Right lobe of liver (tissue), 4 donors: ENCODE measurements around a stretch of chr16.

DNA sequence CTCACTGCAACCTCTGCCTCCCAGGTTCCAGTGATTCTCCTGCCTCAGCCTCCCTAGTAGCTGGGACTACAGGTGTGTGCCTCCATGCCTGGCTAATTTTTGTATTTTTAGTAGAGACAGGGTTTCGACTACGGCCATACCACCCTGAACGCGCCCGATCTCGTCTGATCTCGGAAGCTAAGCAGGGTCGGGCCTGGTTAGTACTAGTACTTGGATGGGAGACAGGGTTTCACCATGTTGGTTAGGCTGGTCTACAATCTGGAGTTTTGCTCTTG lies 5.2 kb downstream of the CDH1 start:
- PRO-cap, 4 experiments: no peak in any of the 4 experiments
- RAMPAGE, long total RNA, 2 experiments: no peak in any of the 2 experiments

- PRO-cap, 4 experiments: no peak in any of the 4 experiments
- RAMPAGE, long total RNA, 2 experiments: no peak in any of the 2 experiments
Measured at GRCh38 chr16:69100017-69100778, 5.3 kb upstream of the HAS3 start.

DNA sequence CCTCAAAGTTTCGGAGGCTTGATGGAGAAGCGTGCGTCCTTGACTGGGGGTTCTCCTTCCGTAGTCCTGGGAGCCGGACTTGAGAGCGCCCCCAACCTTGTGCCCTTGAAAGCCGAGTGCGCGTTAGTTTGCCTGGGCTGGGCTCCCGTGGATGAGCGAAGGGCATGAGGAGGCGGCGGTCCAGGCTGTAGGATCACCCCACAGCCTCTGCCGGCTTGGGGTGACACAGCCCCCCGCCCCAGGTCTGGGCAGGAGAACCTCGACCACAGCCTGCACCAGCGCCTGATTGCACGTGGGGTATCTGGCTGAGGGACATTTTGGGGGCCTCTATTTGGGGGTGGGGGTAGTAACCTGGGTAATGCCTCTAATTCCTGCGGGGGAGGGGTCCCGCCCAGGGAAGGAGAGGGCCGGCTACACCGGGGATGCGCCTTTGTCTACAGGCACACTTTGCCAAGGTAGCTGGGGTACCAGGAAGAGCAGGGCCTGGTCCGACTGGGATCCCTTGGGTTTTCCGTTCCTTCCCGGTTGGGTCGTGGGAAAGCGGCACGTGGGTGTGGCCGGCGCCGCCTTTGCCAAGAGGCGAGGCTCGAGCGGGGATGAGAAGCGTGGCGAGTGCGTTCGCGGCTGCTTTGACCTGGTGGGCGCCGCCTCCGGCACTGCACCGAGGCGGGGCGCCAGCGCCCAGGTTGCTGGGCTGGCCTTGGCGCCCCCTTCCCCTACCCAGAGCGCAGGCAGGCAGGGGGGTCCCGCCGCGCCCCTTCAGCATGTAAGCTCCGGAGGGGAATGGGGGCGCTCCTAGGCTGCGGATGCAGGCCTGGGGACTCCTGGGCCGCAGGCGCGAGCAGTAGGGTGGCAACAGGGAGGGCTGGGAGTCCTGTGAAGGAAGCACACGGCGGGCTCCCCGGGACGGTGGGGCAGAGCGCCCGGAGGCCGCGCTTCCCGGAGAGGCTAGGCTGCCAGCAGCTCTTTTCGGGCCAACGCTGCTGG lies 1.8 kb downstream of the HAS3 start:
- PRO-cap, 4 experiments: no peak in any of the 4 experiments
- RAMPAGE, long total RNA, 2 experiments: no peak in any of the 2 experiments

GRCh38 chr16:69131237-69132411 lies 764 bp downstream of the CHTF8 start:
- PRO-cap, 4 experiments: peak in 4 of 4 experiments; most common plus-strand start chr16:69132352 (in 4); most common minus-strand start chr16:69132159 (in 3)
- RAMPAGE, long total RNA, 2 experiments: no peak in any of the 2 experiments

DNA sequence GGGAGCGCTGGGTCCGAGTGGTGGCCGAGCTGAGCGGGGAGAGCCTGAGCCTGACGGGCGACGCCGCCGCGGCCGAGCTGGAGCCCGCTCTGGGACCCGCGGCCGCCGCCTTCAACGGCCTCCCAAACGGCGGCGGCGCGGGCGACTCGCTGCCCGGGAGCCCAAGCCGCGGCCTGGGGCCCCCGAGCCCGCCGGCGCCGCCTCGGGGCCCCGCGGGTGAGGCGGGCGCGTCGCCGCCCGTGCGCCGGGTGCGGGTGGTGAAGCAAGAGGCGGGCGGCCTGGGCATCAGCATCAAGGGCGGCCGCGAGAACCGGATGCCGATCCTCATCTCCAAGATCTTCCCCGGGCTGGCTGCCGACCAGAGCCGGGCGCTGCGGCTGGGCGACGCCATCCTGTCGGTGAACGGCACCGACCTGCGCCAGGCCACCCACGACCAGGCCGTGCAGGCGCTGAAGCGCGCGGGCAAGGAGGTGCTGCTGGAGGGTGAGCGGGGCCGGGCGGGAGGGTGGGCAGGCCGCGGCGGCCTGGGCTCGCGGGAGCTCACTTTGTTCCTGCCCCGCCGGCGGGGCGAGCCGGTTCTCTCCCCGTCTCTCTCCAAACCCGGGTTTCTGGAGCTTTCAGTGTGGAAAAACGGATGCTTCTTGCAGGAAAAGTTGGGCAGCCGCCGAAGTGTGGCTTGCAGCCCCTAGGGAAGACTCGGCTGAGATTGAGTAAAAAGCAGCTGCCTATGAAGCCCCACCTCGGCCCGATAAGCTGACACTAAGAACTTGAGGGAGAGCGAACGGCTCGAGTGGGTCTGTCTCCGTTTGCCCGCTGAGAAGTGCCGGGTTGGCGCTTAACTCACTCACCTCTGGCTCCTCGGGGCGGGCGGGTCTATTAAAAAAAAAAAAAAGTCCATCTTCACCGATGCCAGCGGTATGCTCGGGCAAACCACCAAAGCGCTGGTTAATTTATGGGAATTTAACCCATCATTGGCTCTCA lies 590 bp downstream of the SNTB2 start:
- PRO-cap, 4 experiments: peak in 4 of 4 experiments; most common minus-strand start position 812 of the sequence (in 2)
- RAMPAGE, long total RNA, 2 experiments: no peak in any of the 2 experiments

- PRO-cap, 4 experiments: no peak in any of the 4 experiments
- RAMPAGE, long total RNA, 2 experiments: no peak in any of the 2 experiments
Measured at GRCh38 chr16:69307035-69307689, 4.0 kb upstream of the VPS4A start.

DNA sequence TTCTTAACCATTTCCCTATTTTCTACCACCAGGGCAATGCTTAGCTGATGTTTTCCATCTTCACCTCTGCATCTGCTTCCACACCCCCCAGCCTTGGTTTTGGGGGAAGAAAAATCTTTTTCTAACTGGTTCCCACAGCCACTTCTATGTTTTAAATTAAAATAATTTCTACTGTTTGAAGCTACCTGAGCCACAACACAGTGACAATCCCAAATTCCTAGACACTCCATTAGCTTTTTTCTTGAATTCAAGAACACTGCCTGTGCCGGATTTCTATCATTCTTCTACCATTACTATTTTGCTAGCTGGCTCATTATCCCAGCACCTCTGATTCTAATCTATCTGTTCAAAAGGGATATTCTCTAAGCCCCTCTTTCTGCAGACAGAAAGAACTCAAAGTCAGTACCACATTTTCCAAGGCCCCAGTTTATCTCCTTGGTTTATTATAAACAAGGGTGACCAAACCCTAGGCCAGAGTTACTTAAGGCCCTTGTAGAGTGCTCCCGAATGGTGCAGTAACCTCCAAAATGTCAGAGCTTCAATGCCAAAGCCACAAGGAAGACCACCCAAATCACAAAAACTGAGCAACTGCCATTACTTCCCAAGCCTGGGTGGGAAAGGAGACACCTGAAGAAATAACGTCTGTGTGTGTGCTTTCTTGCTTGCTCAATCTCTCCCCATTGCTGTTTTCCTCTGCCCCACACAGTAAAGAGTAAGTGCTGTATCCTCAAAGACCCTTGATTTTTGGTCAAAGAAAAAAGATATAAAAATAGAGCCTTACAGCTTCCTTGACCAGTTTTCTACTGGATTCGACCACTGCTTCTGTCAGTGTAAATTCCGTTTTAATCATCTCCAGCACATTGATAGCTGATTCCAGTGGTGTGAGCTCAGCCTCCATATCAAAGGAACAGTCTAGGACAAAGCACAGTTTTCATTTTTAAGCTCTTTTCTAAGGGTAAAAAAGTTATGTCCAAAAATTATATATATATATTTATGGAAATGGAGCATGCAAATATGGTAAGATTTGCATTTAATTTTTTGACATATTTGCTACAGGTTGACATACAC lies 1.7 kb downstream of the TERF2 start:
- PRO-cap, 4 experiments: no peak in any of the 4 experiments
- RAMPAGE, long total RNA, 2 experiments: start-site peak on the minus strand in 1 of 2 experiments, centred at positions 78 to 826 of the sequence, 5 to 10 reads per replicate

DNA sequence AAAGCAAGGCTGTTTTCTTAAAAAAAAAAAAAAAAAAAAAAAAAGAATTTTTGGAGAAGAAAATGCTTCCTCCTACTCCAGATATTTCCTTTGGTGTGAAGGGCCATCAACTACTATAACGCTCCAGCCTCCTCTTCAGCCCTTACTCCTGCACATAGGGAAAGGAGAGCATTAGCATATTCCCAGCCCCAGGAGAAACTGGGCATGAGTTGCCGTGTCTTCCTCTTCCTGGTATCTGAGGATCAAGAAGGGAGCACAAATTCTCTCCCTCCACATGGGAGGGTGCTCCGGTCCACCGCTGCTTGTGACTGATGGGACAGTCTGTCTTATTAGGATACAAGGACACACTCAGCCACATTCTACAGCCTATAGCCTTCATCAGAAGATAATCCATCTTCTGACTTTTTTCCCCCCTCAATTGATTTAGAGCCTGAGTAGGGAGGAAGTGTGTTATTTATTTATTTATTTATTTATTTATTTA lies 16.7 kb upstream of the CYB5B start:
- PRO-cap, 4 experiments: no peak in any of the 4 experiments
- RAMPAGE, long total RNA, 2 experiments: no peak in any of the 2 experiments

- PRO-cap, 4 experiments: no peak in any of the 4 experiments
- RAMPAGE, long total RNA, 2 experiments: no peak in any of the 2 experiments
Measured at GRCh38 chr16:69523551-69524045, 42.2 kb upstream of the NFAT5 start.

- PRO-cap, 4 experiments: no peak in any of the 4 experiments
- RAMPAGE, long total RNA, 2 experiments: no peak in any of the 2 experiments
Measured at GRCh38 chr16:69530552-69531176, 35.1 kb upstream of the NFAT5 start.

DNA sequence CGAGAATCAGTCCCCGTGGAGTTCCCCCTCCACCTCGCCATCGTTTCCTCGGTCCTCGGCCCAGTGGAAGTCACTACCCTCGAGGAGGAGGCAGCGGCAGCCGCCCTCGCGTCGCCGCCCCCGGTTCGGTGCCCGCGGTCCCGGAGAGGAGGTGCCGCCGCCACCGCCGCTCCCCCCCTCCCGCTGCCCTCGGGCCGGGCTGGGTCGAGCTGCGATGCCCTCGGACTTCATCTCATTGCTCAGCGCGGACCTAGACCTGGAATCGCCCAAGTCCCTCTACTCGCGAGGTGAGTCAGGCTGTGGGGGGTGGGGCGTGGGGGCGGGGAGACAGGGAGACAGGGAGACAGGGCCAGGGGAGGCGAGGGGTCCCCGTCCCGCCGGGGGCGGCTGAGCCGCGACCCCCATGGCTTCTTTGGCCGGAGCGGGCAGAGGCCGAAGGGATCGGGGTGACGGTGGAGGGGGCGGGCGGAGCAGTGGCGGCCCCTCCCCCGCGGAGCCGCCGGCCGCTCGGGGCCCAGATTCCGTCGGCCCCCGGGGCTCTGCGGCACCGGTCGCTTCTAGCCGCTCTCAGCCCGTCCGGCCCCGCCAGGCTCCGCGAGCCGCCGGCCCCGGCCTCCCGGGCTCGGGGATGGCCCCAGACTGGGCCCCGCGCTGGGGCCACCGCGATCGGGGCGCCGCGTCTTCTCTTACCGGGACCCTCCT lies 473 bp downstream of the NFAT5 start:
- PRO-cap, 4 experiments: peak in 4 of 4 experiments; most common plus-strand start position 235 of the sequence (in 2); most common minus-strand start position 264 of the sequence (in 4)
- RAMPAGE, long total RNA, 2 experiments: no peak in any of the 2 experiments

- PRO-cap, 4 experiments: no peak in any of the 4 experiments
- RAMPAGE, long total RNA, 2 experiments: no peak in any of the 2 experiments
Measured at GRCh38 chr16:69724771-69725754, 1.3 kb downstream of the NQO1 start.

DNA sequence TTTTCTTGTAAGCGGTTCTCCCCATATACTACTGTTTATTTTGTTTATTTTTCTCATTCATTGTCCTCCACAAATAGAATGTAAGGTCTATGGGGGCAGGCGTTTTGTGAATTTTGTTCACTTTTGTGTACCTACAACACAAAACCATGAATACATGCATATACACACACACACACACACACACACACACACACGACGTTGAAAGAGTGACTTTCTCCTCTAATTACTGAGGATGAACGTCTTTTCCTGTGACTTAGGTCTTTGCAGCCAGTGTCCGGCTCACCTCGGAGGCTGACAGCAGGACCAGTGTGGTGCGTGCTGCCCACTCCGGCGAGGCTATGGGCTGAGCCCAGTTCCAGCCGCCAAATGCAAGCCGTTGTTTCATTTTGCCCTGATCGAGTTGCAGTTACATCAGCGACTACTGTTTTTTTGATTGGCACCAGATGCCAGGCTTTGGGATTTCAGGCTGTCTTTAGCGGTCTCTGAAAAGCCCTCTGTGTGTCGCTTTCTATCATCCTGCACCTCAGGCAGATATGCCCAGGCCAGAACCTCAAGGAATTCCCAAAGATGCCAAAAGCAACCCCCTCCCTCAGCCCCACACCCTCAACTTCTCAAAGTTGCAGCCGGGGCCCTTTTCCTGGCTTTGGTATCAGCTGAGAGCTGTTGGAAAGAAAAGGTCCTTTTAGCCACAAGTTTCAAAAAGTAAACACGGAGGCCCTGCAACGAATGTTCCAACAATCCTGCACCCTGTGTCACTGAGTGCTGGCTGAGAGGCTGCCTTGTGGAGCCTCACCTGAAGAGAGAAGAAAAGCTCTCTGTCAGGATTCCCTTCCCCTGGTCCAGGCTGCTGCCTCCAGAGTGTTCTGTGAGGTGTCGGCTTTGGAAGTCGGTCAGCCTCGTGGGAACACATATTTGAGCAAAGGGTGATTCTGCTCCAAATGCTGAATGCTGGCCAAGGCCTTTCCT lies 58.8 kb downstream of the WWP2 start:
- PRO-cap, 4 experiments: no peak in any of the 4 experiments
- RAMPAGE, long total RNA, 2 experiments: no peak in any of the 2 experiments

GRCh38 chr16:69839967-69840638 lies 78.0 kb downstream of the WWP2 start:
- PRO-cap, 4 experiments: no peak in any of the 4 experiments
- RAMPAGE, long total RNA, 2 experiments: no peak in any of the 2 experiments

GRCh38 chr16:69855452-69856142 lies 93.5 kb downstream of the WWP2 start:
- PRO-cap, 4 experiments: no peak in any of the 4 experiments
- RAMPAGE, long total RNA, 2 experiments: no peak in any of the 2 experiments

DNA sequence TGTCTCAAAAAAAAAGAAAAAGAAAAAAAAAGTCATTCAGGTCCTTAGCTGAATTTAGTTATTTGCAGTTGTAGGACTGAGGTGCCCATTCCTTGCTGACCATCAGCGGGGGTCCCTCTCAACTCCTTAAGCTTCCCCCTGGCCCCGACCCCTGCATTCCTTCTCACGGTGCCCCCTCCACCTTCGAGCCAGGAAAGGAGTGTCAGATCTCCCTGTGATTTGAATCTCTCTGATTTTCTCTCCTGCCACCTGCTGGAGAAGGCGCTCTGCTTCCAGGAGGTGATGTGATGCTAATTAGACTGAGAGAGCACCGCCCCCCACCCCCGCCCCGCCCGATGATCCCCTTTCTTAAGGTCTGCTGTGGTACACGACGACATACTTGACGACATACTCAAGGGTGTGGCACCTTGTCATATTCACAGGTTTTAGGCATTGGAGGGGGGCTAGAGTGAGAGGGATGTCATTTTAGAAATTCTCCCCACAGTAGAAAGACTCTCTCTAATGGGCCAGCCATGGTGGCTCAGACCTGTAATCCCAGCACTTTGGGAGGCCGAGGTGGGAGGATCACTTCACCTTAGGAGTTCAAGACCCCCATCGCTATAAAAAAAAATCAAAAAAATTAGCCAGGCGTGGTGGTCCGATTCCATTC lies 91.5 kb upstream of the CLEC18A start:
- PRO-cap, 4 experiments: no peak in any of the 4 experiments
- RAMPAGE, long total RNA, 2 experiments: no peak in any of the 2 experiments

GRCh38 chr16:70188490-70189017 lies 15.0 kb downstream of the CLEC18C start:
- PRO-cap, 4 experiments: no peak in any of the 4 experiments
- RAMPAGE, long total RNA, 2 experiments: no peak in any of the 2 experiments

- PRO-cap, 4 experiments: no peak in any of the 4 experiments
- RAMPAGE, long total RNA, 2 experiments: no peak in any of the 2 experiments
Measured at GRCh38 chr16:70225668-70226149, 26.0 kb downstream of the EXOSC6 start.

DNA sequence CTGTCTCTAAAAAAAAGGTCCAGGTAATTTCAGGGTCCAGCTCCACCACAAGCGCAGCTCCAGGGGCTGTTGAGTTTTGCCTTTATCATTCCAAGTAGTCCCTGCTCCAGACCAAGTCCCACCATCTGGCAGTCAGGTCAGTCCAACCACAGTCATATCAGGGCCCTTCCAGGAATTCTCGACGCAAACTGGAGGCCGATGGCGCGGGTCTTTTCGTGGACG lies 1.0 kb downstream of the EXOSC6 start:
- PRO-cap, 4 experiments: no peak in any of the 4 experiments
- RAMPAGE, long total RNA, 2 experiments: no peak in any of the 2 experiments

- PRO-cap, 4 experiments: no peak in any of the 4 experiments
- RAMPAGE, long total RNA, 2 experiments: no peak in any of the 2 experiments
Measured at GRCh38 chr16:70347067-70347748, 505 bp downstream of the DDX19A start.